Subcutaneous adipose tissue (tissue), 3 donors: ENCODE measurements around the gene GBX1.

GRCh38 chr7:150975608-150976108, 2.5 kb downstream of the KCNH2 start:
- PRO-cap, result no peak
- RAMPAGE, long total RNA, 3 experiments, result no peak in any of the 3 experiments

DNA sequence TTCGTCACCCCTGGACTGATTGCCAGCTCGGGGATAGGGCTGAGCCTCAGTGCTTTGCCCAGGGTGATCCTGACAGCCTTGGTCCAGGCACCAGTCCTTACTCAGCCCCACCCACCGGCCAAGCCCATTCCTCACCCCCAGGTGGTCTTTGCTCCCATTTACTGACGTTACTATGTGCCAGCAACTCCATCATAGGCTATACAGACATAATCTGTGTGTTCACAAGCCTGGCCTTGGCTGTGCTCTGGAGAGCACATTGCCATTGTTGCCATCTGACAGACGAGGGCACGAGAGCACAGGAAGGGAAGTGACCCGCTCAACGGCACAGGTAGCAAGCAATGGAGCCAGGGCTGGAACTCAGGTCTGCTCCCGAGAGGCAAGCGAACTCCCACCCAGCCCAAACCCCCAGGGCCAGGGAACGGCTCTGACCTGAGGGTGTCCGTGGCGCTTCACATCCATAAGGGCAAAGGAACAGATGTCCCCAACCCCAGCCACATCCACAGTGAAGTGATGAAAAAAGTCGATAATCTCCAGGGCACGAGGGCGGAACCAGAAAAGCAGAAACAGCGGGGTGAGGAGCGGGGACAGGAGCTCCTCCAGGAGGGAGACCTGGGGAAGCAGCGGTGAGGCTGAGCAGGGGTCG, 6.7 kb downstream of the ATG9B start:
- PRO-cap, result no peak
- RAMPAGE, long total RNA, 3 experiments, result no peak in any of the 3 experiments

GRCh38 chr7:151018085-151019074, 5.9 kb downstream of the ATG9B start:
- PRO-cap, result no peak
- RAMPAGE, long total RNA, 3 experiments, result no peak in any of the 3 experiments

- PRO-cap, result no peak
- RAMPAGE, long total RNA, 3 experiments, result no peak in any of the 3 experiments
Measured at GRCh38 chr7:151036922-151037436, 8.7 kb downstream of the ABCB8 start.

DNA sequence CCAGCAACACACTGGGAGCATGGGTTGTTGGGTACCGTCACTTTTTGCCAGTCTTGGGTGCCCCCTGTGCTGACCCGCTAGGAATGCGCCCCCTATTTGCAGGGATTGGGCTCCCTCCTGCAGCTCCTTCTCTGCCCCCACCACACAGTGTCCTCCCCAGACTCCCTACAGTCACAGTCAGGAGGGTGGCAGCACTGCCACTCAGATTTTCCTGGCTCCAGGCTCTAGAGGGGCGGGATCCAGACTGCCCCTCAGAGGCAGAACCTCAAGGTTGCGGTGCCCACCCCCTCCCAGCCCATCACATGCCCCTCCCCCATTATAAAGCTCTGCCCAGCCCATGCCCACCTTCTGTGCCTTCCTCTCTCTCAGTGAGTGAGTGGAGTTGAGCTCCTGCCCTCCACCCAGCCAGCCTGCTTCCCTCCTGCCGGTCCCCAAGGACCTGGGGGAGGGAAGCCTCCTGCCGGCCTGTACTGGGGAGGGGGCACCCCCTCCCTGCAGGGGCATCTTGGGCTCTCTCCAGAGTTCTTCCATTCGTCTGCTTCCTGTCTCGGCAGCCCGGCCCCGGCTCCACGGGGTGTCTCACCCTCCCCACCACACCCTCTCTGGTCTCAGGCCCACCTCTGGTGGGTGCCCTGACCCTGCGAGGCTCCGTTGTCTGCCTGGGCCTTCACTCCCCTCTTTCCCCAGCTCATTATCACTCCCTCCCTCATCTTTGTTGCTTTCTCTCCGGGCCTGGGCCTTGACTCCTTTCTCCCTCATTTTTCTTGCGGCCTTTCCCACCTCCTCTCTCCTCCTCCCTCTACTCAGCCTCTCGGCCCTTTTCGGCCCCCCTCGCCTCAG, 1.7 kb downstream of the SLC4A2 start:
- PRO-cap, result no peak
- RAMPAGE, long total RNA, 3 experiments, result no peak in any of the 3 experiments

GRCh38 chr7:151061739-151062194, 2.4 kb downstream of the SLC4A2 start:
- PRO-cap, result no peak
- RAMPAGE, long total RNA, 3 experiments, result no peak in any of the 3 experiments

DNA sequence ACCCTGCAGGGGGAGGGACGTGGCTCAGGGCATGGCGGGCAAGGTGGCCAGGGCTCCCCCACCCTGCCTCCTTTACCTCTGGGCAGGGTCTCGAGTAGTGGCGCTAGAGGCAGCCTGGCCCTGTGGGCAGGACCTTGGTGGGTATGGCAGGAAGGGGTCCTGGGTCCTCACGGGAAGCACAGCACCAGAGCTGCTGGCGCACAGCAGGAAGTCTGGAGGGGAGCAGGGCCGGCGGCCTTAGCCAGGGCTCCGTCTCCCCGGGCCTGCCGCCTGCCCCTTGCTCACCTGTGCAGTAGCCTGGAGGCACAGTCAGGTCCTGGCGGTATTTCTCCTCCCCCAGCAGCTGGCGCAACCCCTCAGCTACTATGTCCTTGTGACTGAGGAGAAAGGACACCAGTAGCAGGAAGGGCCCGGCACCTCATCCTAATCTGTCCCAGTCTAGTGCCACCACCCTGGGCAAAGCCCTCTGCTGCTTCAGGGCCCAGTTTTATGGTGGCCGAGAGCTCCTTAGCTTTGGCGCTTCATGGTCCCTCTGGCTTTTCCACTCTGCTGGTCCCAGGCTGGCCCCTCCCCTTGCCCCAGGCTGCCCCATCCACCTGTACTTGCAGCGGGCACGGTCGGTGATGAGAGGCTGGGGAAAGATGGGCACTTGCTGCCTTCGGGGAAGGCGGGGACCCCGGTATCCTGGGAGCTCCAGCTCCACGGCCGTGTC, 3.4 kb downstream of the FASTK start:
- PRO-cap, result no peak
- RAMPAGE, long total RNA, 3 experiments, result no peak in any of the 3 experiments

- PRO-cap, result bidirectional peak, plus-strand start at chr7:151078318, minus-strand start at chr7:151078237
- RAMPAGE, long total RNA, 3 experiments, result no peak in any of the 3 experiments
Measured at GRCh38 chr7:151077822-151078917, 2.4 kb downstream of the FASTK start.

GRCh38 chr7:151117013-151117603, 30.8 kb downstream of the AGAP3 start:
- PRO-cap, result no peak
- RAMPAGE, long total RNA, 3 experiments, result no peak in any of the 3 experiments

- PRO-cap, result no peak
- RAMPAGE, long total RNA, 3 experiments, result no peak in any of the 3 experiments
Measured at GRCh38 chr7:151119770-151120809, 33.8 kb downstream of the AGAP3 start.

GRCh38 chr7:151157379-151157886, 10.1 kb downstream of the GBX1 start:
- PRO-cap, result no peak
- RAMPAGE, long total RNA, 3 experiments, result no peak in any of the 3 experiments

GRCh38 chr7:151167461-151168372, at the start of gene GBX1:
TSS of gene GBX1 (minus strand) at chr7:151167694.
- PRO-cap, result no peak
- RAMPAGE, long total RNA, 3 experiments, result no peak in any of the 3 experiments

GRCh38 chr7:151425683-151426304, 14.1 kb downstream of the CRYGN start:
- PRO-cap, result unidirectional peak, minus-strand start at chr7:151425952
- RAMPAGE, long total RNA, 3 experiments, result no peak in any of the 3 experiments

GRCh38 chr7:151494470-151494925, 25.2 kb downstream of the RHEB start:
- PRO-cap, result no peak
- RAMPAGE, long total RNA, 3 experiments, result no peak in any of the 3 experiments

- PRO-cap, result no peak
- RAMPAGE, long total RNA, 3 experiments, result no peak in any of the 3 experiments
Measured at GRCh38 chr7:151509283-151510014, 10.2 kb downstream of the RHEB start.

DNA sequence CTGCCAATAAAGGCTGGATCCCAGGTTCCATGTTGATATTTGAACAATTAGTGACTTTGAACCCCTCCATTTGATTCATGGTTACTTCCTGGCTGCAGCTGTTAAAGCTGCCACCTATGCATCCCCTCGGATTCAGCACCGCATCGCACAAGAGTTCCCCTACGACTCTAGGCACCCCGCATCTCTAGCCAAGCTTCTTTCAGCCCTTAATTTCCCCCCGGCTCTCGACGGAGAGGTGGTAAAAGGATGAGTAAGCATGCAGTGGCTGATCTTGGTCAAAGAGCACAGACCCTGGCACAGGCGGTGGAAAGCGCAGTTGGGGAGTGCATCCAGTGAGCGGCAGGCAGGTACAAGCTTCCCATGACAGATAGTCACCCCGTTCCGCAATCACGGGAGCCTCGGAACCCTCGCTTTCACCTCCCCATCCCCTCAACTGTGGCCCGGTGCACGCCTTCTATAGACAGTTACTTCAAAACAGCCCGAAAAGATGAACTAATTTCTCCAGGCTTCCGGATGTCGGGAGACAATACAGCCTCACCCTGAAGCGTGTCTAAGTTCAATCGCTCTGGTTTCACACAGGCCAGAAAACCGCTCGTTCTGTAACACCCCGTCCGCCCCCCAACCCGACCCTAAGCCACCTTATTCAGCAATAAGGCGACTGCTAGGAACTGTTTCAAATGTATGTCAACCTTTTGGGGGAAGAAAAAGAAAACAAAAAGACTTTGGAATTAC, 1.5 kb downstream of the RHEB start:
- PRO-cap, result bidirectional peak, plus-strand start at position 315 of the sequence, minus-strand start at position 219 of the sequence
- RAMPAGE, long total RNA, 3 experiments, result no peak in any of the 3 experiments

DNA sequence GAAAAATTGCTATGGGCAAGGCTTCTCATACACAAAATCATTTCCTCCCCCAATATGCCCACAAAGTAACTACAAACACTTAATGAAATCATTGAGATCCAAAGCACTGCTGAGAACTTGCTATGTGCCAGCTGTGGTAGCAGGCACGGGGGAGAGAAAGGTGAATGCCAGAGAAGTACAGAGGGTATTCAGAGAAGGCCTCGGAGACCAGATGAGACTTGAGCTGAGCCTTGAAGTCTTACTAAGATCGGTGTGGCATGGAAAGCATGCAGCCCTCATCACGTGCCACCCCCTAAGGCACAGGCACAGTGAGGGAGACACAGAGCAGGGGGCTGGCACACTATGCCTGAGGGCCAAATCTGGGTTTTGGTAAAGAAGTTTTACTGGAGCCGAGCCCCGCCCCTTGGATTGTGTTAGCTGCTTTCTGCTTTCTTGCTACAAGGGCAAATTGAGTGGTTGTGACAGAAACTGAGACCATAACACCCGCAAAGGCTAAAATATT, 109.1 kb upstream of the RHEB start:
- PRO-cap, result no peak
- RAMPAGE, long total RNA, 3 experiments, result no peak in any of the 3 experiments

GRCh38 chr7:151711796-151713202, 164.6 kb downstream of the PRKAG2 start:
- PRO-cap, result no peak
- RAMPAGE, long total RNA, 3 experiments, result no peak in any of the 3 experiments

GRCh38 chr7:151793374-151794118, 83.4 kb downstream of the PRKAG2 start:
- PRO-cap, result no peak
- RAMPAGE, long total RNA, 3 experiments, result no peak in any of the 3 experiments

DNA sequence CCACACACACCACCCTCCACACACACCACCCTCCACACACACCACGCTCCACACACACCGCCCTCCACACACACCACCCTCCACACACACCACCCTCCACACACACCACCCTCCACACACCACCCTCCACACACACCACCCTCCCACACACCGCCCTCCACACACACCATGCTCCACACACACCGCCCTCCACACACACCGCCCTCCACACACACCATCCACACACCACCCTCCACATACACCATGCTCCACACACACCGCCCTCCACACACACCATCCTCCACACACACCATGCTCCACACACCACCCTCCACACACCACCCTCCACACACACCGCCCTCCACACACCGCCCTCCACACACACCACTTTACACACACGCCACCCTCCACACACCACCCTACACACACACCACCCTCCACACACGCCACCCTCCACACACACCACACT, 21.7 kb downstream of the PRKAG2 start:
- PRO-cap, result no peak
- RAMPAGE, long total RNA, 3 experiments, result no peak in any of the 3 experiments